Skin of body (tissue), 2 donors: ENCODE measurements around the gene CCNB1.

DNA sequence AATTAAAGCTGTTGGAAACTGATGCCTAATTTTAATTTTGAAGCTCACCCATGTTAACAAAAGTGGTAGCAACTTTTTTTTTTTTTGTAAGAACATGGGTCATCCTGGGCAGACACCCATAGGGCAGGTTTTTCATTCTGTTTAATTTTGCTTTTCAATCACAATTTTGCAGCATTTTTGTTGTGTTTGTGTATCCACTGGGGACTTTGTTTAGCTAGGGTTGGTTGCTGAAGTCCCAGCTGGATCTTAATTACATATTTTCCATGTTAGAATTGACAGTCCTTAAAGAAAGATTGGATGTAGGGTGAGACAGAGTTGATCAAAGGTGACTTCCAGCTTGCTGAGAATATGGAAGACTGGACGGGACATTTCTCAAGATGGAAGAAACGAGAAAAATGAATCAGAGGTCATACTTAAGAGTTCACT is 133.0 kb downstream of the CD180 start:
- RAMPAGE, long total RNA, result no peak

DNA sequence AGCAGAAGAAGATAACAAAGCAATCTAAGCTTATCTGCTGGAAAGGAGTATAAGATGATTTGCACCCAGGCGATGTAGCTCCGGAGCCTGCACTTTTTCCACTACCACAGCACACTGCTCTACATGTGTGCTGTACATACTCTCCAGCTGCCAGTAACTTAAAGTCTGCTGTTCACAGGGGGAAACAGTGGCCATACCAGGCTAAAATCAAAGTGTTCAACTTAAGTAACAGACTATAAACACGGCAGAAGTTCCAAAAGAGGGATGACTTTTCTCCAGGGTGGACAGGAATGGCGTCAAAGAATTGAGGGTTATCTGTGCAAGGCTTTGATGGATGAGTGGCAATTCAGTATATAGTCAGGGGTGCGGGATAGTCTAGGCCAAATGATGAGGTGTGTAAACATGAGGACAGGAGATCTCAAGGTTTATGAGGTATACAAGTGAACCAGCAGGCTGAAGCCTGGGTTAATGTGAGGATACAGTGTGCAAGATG is 40.3 kb downstream of the CD180 start:
- RAMPAGE, long total RNA, result no peak

DNA sequence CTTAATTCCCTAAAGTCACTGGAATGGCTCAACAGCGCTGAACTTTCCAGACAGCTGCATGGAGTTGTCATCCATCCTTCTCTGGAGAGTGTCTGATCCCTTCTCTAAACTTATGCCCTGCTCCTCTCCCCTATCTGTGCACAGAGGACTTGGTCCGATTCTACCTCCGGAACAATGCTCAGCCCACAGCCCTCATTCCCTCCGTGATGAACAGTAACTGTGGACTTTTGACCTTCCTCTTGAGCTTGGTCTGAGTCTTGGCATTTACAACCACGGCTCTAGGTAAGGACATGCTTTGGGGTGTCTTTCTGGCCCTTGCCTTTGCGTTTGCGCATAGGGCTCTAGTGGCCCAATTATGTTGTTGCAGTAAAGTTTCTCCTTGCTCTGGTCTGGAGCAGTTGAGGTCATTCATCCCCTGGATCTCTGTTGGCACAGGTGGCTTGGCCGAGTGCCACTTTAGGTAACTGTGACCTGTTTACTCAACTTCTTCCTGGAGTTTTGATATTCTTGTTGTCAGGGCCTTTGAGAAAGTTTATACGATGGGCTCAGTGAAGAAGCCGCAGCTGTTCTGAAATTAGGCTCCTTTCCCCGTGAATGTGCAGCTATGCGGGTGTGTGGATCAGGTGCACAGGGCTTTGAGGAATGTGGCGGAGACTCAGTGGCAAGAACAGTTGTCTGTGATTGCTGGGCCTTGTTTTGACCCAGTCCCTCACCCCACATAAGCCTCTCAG is 18.4 kb upstream of the CD180 start:
- RAMPAGE, long total RNA, result no peak

DNA sequence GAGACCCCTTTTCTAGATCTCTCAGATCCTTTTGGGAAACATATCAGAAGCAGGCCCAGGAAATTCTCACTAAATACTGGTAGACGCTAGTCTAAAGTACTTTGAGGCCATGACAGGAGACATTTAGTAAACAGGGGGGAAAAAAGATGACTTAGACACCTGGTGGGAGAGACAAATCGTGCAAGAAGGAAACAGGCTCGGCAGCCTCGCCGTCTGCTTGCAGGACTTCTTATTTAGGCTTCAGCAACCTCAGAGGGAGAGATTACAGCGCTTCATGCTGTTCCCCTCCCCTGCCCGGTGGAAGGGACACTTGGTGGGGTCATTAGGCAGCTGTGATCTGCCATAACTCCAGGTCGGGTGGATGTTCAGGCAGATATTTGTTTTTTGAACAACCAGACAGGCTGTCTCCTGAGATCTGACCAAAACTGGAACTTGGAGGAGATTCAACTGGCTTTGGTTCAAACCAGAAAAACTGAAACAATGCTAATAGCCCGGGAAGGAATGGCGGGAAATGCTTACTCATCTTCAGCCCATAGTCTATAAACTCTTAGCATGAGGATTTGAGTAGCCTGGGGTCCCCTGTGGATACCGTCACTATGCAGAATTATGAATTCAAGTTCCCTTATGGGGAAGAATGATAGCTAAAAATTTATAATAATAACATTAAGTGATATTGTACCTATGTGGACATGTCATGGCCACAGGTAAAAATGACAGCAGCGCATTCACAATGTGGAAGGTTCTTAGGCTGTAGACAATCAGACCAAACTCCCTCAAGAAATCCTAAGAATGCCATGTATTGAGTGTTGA is 38.2 kb upstream of the CD180 start:
- RAMPAGE, long total RNA, result no peak

GRCh38 chr5:67257662-67257948 is 61.0 kb upstream of the CD180 start:
- RAMPAGE, long total RNA, result no peak

GRCh38 chr5:67642359-67642905 is 445.8 kb upstream of the CD180 start:
- RAMPAGE, long total RNA, result no peak

- RAMPAGE, long total RNA, result no peak
Measured at GRCh38 chr5:67693727-67694715, 497.4 kb upstream of the CD180 start.

GRCh38 chr5:68219110-68219796 is 3.7 kb downstream of the PIK3R1 start:
- RAMPAGE, long total RNA, result no peak

- RAMPAGE, long total RNA, result no peak
Measured at GRCh38 chr5:68238757-68239206, 23.2 kb downstream of the PIK3R1 start.

DNA sequence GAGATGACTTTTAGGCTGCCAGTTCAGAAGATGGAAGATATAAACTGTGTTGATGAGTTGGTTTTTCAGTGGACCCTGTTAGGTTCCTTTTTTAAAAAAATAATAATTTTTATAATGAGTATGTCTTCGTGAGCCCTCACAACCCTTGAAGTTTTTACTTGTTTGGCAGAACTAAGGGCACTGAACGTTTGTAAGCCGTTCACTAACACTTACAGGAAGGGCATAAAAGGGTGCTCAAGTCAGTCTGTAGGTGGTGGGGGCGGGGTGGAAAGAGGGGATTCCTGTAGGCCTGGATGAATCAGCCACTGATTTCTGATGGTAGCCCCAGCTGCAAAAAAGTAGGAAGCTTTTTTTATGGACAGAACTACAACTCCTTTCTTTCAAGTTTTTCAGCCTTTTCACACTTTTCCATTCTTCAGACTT is 35.8 kb downstream of the PIK3R1 start:
- RAMPAGE, long total RNA, result no peak

GRCh38 chr5:68255486-68256174 is 40.1 kb downstream of the PIK3R1 start:
- RAMPAGE, long total RNA, result no peak

DNA sequence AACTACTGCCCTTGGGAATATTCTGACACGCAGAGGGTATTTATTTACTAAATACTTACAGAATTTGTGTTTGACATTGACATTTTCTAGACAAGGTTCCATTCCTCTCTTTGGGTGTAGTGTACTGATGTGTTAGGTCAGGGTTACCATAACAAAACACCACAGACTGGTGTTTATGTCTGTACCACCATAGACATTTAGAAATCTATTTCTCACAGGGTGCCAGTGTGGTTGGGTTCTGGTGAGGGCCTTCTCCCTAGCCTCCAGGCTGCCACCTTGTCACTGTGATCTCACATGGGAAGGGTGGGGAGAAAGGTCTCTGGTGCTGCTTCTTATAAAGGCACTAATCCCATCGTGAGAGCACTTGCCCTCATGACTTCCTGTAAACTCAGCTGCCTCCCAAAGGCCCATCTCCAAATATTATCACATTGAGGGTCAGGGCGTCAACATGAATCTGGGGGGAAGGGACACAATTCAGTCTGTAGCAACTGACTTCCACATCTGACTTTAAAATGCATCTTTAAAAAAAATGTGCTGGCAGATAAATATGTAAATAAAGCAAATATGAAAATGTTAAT is 49.8 kb downstream of the PIK3R1 start:
- RAMPAGE, long total RNA, result no peak

DNA sequence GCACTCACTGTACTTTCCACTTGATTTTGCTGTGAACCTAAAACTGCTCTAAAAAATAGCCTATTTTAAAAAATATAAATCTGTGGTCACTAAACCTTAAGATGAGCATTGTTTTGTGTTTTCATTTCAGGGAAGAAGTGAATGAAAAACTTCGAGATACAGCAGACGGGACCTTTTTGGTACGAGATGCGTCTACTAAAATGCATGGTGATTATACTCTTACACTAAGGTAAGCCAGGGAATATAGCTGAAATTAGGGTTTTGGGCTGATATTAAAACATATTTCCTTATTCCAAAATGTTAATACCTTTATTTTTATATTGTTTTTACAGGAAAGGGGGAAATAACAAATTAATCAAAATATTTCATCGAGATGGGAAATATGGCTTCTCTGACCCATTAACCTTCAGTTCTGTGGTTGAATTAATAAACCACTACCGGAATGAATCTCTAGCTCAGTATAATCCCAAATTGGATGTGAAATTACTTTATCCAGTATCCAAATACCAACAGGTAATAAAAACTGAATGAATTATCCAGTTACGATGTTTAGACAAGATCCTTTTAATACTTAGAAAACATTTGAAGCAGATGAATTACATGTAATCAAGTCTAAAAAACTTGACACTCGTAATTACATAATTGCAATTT is 77.5 kb downstream of the PIK3R1 start:
- RAMPAGE, long total RNA, result no peak

GRCh38 chr5:68420531-68421214 is 205.1 kb downstream of the PIK3R1 start:
- RAMPAGE, long total RNA, result no peak

GRCh38 chr5:68711373-68711688 is 382.5 kb upstream of the SLC30A5 start:
- RAMPAGE, long total RNA, result no peak

- RAMPAGE, long total RNA, result no peak
Measured at GRCh38 chr5:68711724-68712098, 382.1 kb upstream of the SLC30A5 start.

- RAMPAGE, long total RNA, result start-site peak on the plus strand at chr5:69167146-69167175, 374 and 81 reads in 2 replicates
Measured at GRCh38 chr5:69166668-69167591, at the start of gene CCNB1. Gene CCNB1 (plus strand): TSS chr5:69167150.

DNA sequence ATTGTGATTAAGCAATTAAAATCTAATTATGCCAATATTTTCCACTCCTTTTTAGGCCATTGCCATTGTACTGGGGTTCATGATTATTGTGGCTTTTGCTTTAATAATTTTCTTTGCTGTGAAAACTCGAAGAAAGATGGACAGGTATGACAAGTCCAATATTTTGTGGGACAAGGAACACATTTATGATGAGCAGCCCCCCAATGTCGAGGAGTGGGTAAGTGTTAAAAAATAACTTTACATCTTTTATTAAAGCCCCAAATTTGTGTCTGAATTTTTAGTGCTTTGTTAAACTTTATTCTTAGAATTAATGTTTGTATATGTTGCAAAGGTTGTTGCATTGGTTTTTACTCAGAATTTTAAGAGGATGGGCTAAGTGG is 21.3 kb downstream of the OCLN start:
- RAMPAGE, long total RNA, result no peak

- RAMPAGE, long total RNA, result no peak
Measured at GRCh38 chr5:69527853-69528473, 32.0 kb upstream of the GTF2H2C start.

GRCh38 chr5:69560946-69561338 is 951 bp downstream of the GTF2H2C start:
- RAMPAGE, long total RNA, result no peak